Metastatic Lung Carcinoma in the Adrenal Gland (tissue), 1 donor: ENCODE measurements around the gene AFG1L.

DNA sequence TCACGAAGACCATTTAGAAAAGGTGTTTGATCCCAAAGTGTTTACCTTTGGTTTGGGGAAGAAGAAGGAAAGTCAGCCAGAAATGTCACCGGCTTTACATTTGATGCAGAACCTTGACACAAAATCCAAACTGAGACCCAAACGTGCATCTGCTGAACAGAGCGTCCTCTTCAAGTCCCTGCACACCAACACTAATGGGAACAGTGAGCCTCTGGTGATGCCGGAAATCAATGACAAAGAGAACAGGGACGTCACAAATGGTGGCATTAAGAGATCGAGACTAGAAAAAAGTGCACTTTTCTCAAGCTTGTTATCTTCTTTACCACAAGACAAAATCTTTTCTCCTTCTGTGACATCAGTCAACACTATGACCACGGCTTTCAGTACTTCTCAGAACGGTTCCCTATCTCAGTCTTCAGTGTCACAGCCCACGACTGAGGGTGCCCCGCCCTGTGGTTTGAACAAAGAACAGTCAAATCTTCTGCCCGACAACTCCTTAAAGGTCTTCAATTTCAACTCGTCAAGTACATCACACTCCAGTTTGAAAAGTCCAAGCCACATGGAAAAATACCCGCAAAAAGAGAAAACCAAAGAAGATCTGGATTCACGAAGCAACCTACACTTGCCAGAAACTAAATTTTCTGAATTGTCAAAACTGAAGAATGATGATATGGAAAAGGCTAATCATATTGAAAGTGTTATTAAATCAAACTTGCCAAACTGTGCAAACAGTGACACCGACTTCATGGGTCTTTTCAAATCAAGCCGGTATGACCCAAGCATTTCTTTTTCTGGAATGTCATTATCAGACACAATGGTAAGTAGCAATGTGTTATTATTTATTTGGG lies 108.4 kb downstream of the RTN4IP1 start:
- PRO-cap: unidirectional peak, minus-strand start at position 193 of the sequence

DNA sequence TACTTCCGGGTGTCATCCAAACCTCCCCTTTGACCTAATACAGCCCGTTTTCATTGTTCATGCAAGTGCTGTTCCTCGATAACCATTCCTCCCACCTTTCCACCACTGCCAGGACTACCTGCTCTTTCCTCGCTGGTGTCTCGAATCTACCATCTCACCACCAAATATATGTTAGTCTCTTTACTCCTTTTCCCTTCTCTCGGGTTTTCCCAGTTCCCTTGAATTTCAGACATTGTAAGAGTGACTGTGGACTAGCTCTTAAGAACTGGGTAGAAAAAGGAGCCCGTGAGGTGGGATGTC lies 61.4 kb downstream of the RTN4IP1 start:
- PRO-cap: no peak

DNA sequence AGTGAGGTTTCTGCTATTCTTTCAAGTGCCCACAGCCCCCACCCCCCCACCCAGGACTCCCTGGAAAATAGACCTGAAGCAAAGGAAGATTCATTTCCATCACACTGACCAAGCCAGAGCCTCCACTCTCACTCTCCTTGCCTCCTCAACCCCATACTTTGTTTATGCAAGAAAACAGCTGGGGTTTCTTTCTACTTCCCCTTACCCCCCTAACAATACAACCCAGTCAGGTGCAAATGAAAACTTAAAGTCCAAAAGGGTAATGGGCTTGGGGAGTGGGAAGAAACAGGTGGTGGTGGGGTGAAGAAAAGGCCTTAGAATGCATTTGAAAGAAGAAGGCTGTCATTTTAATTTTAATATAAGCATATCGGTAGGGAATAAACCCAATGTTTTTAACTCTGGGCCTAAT lies 14.4 kb downstream of the RTN4IP1 start:
- PRO-cap: no peak

- PRO-cap: no peak
Measured at GRCh38 chr6:106620953-106621586, 8.2 kb downstream of the RTN4IP1 start.

GRCh38 chr6:106735149-106735578 lies 105.8 kb downstream of the QRSL1 start:
- PRO-cap: no peak

- PRO-cap: no peak
Measured at GRCh38 chr6:106739254-106739964, 110.0 kb downstream of the QRSL1 start.

DNA sequence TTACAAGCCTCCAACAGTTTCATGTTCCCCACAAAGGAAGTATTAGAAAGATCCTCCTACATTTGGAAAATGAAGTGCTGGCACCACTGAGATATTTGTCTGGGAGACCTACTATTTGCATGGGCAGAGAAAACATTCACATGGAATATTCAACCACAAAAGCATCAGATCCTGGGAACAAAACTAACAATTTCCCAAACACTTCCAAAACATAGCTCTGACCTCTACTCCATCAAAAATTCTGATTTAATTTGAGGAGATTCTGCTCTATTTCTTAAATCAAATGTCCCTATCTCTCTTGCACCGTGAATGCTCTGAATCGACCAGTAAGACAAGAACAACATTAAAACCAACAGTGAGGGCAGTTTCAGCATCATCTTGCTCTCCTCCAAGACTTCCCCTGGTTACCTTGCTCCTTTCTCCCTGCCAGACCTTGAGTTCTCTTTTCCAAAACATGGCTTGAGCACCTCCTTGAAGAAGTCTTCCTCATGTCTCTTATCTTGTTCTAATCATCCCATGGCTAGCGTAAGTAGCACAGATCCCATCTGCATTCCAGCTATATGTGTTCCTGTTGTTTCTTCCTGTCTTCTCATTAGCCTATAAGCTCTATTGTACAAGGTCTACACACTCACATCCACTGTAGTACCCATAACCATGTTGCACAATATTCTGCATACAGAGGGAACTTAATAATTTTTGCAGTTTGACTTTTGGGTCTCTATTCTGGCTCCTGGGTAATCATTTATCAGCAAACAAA lies 157.7 kb downstream of the QRSL1 start:
- PRO-cap: no peak

DNA sequence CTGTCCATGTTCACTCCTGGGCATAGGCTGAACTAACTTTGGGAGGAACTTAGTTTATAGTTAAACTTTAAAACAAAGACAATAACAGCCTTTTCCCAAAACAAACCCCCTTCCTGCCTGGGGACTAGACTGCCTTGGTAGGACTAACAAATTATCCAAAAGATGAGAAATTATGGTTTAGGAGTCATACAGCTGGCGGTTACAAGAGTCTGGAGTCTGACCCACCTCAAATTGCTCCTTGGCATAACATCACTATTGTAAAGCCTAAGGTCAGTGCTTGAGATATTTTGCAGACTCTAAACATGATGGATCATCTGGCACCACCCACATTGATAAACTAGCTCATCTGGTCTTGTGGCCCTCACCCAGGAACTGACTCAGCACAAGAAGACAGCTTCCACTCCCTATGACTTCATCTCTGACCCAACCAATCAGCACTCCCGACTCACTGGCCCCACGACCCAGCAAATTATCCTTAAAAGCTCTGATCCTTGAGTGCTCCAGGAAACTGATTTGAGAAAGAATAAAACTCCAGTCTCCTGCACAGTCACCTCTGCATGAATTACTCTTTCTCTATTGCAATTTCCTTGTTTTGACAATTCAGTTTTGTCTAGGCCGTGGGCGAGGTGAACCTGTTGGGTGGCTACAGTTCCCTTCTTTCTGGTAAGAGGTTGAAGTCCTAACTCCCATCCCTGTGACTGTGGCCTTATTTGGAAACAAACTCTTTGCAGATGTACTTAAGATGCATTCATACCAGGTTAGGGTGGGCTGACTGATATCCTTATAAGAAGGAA lies 115.9 kb downstream of the CD24 start:
- PRO-cap: no peak

DNA sequence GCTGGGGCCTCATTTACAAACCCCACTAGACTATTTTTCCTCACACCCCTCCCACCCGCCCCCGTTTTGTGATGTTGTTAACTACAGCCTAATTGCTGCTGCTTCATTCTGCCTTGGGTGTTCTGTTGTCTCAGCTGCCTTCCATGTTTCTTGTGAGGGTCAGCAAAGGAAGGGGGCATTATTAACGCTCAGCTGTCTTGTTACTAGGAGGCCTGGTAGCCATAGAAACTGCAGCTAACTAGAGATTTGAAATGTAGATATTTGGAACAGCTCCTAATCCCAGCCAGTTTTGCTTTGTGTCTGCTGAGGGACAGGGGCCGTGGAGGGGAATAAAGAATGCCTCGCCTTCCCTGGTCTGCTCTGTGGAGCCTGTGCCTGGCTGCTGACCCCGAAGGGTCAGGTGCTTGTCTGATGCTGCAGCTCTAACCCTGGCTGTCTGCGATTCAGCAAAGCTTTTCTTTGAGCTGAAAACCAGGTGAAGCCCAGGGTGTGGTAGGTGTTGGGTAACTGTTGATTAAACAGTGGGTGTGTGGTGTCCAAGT lies 18.4 kb downstream of the MTRES1 start:
- PRO-cap: no peak

DNA sequence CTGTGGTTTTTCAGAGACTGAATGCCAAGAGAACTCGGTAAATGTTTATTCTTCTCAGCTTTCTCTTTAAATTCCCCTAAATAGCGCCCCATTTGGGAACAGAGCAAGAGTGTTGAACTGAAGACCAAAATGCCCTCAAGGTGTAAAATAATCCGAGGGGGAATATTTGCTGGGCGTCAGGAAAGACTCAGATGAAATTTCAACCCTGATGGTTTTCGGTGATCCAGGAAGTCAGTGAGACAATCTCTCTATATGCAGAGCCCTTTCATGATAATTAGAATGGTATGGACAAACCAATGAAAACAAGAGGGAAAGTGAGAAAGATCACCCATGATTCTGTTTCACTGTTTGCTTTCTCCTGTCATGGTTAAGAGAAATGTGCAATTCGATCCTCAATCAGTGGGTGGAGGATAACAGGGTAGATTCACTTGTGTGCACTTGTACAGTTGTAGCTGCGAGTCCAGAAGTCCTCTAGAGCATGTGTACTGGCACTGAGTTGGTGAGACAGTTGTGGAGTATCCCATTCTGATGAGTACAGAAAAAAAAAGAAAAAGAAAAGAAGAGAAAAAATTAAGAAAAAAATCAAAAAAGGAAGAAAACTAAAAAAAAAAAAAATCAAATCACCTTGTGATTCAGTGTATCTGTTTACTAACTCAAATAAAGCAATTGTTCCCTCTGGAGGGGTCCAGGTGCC lies 165.0 kb downstream of the SCML4 start:
- PRO-cap: no peak

- PRO-cap: no peak
Measured at GRCh38 chr6:107712748-107713097, 111.4 kb downstream of the SCML4 start.

DNA sequence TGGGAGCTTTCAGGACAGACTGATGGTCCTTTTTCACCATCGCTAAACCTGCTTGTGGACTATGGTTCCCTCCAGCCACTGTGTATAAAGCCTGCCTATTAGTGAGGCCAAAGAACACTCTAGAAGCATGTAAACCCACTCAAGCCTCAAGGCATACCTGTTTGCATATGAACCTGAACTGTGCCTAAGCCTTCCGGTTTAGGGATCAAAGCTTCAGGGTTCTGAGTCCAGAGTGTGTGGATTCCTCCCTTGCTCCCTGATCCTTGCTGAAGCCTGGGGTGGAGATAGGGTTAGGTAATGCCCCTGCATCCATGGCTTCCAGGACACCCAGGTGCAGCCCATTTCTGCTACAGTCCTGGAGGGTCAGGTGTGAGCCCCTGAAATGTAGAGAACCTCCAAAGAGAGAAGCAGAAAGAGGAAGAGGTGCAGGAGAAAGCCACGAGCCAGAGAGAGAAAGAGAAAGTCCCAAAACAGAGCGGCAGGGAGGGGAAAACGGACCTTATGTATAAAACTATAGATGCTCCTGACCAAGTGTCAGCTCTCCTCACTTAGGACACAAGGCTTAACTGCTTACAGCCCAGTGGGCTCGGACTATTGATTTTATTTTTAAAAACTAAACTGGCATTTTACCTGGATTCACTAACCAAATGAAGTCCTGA lies 93.3 kb downstream of the SCML4 start:
- PRO-cap: no peak

GRCh38 chr6:107843439-107843728 lies 19.3 kb upstream of the SCML4 start:
- PRO-cap: no peak

- PRO-cap: no peak
Measured at GRCh38 chr6:107860523-107860950, 36.4 kb upstream of the SCML4 start.

GRCh38 chr6:107939063-107939428 lies 19.0 kb downstream of the SEC63 start:
- PRO-cap: no peak

GRCh38 chr6:108175783-108176326 lies 10.0 kb downstream of the NR2E1 start:
- PRO-cap: no peak

- PRO-cap: no peak
Measured at GRCh38 chr6:108294251-108294703, 577 bp upstream of the AFG1L start.

- PRO-cap: bidirectional peak, plus-strand start at chr6:108295066, minus-strand start at chr6:108294811
Measured at GRCh38 chr6:108294704-108295806, at the start of gene AFG1L. Gene AFG1L, plus strand, starts transcription at chr6:108295054.

- PRO-cap: bidirectional peak, plus-strand start at chr6:108558170, minus-strand start at chr6:108558041
Measured at GRCh38 chr6:108557742-108558438, 2.8 kb upstream of the FOXO3 start.

DNA sequence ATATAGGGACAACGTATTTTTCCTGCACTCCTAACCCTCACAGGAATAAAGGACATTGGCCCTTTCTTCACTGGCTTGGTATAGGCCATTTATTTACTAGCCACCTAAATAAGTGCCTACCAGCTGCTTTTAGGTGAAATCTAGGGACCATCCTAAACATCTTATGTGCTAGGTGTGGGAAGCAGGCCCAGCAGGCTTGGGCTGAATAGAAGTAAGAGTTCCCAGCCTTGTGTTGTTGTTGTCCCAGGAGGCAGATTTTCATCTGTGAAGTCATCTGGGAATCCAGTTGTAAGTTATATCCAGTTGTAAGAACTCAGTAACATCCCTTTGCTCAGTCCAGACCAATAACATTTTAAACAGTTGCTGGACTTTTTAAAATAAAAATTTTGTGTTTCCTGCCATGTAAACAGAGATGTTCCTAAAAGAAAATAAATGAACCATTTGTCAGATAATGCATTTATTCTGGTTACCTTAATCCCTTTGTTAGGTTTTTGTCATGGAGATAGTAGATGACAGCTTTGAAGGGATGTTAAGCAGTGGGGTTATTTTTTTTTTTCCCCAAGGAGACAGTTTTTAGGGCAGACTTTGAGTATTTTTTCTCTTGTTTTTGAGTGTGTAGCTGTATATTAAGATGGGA lies 21.5 kb downstream of the FOXO3 start:
- PRO-cap: no peak